ENCODE measurements around the gene UBAC1.

DNA sequence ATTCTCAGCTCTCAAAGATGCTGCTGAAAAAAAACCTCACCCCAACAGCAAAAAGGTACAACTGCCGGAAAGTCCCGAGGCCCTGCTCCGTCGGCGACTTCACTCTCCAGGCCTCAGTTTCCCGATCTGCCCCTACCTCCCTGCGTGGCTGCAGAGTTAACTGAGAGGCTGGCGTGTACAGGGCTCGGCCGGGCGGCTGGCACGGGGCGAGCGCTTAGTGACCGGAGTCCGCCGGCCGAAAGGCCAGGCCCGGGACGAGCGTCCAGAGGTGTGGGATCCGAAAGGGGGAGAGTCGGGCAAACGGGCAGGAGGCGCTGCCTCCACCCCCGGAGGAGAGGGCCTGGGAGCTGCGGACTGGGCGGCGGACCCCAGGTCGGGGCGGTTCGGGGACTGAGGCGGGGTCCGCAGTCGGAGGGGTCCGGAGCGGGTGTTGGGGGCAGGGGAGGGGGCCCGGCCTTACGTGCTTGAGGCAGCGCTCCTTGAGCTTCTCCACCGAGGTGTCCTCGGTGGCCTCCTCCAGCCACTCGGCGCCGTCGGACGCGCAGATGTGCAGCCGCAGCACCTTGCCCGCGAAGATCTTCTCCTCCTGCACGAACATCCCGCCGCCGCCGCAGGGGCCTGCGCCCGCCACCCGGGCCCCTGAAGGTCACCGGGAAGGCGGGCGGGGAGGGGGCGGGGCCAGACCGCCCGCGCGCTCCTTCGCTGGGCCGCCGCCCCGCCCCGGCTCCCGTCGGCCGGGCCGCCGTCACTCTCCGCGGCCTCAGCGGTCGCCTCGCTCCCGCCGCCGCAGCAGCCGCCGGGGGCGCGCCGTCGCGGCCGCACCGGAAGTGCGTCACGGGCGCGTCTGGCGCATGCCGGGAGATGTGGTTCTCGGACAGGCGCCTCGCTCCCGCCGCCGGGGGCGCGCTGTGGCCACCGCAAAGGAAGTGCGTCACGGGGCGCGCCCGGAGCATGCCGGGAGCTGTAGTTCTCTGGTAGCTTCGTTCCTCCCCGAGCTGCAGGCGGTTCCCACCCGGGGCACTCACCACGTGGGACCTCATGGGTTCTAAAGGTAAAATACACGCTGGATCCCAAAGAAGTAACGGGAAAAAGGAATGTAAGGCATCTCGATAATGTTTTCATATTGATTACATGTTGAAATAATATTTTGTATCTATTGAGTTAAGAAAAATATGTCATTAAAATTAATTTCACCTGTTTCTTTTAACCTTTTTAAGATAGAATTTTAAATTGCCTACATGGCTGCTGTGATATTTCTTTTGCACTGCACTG is at the start of gene UBAC1:
Gene UBAC1, minus strand, starts transcription at position 809 of the 1,272 bp plus-strand sequence.
- PRO-cap = no peak

GRCh38 chr9:136098764-136099260 is 3.7 kb upstream of the NACC2 start:
- PRO-cap = no peak

- PRO-cap = no peak
Observed at GRCh38 chr9:136105204-136105871, 10.2 kb upstream of the NACC2 start.

- PRO-cap = no peak
Observed at GRCh38 chr9:136132741-136133729, 14.4 kb upstream of the TMEM250 start.

- PRO-cap = no peak
Observed at GRCh38 chr9:136341273-136341698, 13.9 kb downstream of the GPSM1 start.

DNA sequence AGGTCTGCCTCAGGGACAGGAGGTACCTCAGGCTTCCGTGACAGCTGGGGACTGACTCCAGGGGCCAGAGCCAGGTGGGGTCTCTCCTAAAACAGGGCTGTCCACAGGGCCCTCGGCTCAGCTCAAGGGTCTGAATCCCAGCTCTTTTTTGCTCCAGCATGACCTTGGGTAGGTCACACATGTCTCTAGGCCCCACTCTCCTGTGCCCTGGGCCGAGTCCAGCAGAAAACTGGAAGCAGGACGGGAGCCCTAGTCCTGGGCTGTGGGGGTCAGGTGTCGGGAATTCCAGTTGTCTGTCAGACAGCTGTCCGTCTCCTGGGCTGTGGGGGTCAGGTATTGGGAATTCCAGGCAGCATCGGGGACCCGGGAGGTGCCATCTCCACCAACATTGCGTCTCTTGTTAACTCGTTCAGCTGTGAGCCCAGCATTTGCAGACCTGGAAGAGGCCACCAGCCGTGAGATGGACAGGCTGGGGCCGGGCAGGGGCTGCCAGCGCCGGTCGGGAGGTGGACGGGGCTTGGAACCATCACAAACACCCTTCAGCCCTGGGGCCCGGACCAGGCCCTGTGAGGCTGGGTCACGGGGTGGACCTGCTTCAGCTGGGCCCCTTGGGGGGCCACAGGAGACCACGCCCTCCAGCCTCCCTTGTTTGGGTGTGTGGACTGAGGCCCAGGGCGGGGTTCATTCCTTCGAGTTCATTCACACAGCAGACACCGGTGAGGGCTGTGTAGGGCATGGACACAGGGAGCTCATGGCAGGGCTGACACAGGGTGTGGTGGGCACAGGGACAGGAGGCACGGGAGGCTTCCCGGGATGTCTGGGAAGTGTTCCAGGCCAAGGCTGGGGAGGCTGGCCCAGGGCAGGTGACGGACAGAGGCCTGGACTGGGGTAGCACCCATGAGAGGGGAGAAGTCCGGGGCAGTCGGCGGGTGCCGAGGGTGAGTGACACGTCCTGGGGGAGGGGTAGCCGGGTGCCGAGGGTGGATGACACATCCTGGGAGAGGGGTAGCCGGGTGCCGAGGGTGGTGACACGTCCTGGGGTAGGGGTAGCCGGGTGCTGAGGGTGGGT is 9.1 kb downstream of the DNLZ start:
- PRO-cap = no peak

- PRO-cap = no peak
Observed at GRCh38 chr9:136359773-136360549, 3.6 kb downstream of the DNLZ start.

GRCh38 chr9:136410875-136411574 is 567 bp downstream of the PMPCA start:
- PRO-cap = no peak

DNA sequence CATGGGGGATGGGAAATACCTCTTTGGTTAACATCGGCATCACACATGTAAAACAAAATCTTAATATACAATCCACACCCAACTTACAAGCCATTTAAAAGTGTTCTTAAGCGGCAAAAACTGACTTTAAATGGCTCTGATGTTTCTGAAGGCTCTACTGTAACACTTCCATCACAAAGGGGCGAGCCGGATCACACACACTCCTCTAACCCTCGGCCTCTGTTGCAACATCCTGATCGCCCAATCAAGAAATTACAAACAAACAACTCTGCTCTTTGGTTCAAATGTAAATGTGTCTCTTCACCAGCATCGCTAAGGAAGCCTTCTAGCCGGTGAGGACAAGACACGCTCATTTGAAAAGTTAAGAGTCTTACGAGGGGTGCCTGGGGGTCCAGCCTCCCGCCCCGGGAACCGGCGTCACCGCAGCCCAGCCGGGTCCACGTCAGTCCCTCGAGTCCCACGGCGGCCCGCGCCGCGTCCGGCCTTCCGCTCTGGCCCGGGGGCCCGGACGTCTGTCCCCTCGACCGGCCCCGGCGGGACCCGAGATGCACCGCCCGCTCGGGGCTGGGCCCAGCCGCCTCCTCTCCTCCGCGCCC is 483 bp downstream of the SEC16A start:
- PRO-cap = no peak

DNA sequence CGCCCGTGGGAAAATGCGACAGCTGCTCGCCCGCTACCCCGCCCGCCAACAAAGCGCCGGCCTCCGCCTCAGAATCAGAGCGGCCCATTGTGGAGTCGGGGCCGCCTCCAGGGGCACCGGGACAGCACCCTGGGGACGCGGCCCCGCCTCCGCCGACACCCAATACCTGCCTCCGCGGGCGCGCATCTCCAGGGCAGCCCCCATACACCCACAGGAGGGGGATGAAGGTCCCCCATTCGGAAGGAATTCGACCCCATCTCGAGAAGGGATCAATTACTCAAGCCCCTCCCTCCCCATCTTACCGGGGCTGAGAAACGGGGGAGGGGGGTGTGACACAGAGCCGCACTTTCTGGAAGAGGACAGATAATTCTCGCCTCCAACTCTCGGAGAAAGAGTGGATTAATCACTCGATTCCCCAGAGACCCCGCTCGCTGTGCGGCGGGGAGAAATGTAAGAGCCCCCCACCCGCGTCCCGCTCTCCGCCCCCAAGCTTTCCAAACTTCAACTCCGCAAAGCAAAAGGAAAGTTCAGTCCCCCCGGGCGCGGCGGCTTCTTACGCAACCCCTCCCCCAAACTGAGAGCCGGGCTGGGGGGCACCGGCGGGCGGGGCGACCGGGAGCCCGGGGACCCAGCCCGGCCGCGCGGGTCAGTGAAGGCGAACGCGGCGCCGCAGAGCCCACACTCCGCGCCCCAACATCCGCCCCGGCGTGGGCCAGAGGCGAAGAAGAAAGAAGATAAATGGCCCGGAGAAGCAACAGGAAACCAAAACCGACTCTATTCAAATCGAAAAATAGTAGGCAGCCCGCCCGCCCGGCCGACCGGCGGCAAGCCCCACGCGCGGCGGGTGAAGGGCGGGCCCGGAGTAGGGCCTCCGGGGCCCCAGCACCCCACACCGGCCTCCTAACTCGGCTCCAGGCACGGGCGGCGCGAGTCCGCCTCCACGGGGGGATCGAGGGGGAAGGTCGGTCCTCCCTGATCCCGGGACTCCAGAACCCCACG is 959 bp downstream of the NOTCH1 start:
- PRO-cap = unidirectional peak, plus-strand start at position 87 of the sequence

DNA sequence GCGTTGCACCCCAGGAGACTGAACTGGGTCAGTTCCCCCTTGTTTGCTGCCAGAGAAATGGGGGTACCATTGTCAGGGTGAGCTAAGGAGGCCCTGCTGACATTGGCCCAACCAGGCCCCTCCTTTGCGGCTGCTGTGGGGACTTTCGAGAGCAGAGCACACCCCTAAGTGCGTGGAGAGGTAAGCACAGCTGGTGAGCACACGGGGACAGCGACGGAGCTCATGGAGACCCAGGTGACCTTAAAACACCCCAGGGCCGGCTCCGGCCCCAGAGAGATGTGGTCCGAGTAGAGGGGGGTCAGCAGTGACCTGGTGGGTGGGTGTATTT is 2.7 kb upstream of the NOTCH1 start:
- PRO-cap = no peak

DNA sequence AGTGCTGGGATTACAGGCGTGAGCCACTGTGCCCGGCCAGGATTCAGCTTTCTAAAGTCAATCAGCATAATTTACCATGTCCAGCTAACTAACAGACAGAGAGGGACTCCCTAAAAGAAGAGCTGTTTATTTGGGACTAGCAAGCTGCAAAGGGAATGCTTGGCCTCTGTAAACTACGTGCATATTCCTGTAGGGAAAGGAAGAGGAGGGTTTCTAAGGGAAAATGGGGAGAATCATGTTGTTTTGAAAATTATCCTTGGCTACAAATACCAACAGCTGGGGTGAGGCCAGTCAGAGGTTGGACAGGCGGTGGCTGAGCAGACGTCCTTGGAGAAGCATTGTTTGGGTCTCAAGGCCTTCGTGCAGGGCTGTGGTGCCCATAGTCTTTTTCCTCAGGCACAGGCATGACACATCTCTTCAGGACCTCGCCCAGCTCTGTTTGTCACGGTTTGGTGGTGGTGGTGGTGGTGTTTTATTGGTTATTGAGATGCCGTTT is 27.9 kb upstream of the EGFL7 start:
- PRO-cap = no peak

- PRO-cap = no peak
Observed at GRCh38 chr9:136660119-136660932, 2.4 kb upstream of the EGFL7 start.

DNA sequence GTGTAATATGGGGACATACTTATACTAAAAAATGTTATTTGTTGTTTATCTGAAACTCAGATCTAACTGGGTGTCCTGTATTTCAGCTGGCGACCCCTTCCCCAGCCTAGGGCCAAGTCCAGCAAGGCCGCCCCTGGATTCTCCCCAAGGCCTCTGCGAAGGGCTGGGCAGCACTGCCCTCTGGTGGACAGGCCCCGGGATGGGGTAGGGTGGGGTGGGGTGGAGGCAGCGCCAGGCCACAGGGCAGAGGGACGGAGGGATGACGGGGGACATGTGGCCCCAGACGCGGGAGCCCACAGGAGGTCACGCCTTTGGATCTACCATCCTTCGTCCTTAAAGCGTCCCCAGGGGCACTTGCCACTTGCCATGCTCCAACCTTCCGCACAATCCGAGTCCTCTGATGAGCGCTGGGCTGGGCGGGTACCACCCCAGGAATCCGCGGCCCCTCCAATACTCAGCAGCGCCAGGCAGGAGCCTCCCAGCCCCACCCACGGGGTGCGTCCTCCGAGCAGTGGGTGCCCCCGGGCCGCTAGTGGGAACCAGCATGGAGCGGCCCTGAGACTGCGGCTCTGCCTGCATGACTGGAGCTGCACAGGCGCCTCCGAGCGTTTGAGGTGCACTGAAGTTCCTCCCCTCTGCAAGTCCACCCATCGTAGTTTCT is 7.1 kb upstream of the AGPAT2 start:
- PRO-cap = no peak

DNA sequence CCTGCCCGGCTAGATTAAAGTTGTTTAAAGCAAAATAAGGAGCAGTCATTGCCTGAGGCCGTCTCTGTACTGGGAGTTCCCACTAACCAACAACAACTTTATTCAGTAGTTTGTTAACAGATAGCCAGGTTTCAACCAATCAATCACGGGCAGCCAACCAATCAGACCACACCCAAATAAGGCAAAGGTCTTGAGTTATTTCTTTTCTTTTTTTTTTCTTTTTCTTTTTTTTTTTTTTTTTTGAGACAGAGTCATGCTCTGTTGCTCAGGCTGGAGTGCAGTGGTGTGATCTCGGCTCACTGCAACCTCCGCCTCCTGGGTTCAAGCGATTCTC is 7.6 kb upstream of the DIPK1B start:
- PRO-cap = no peak

DNA sequence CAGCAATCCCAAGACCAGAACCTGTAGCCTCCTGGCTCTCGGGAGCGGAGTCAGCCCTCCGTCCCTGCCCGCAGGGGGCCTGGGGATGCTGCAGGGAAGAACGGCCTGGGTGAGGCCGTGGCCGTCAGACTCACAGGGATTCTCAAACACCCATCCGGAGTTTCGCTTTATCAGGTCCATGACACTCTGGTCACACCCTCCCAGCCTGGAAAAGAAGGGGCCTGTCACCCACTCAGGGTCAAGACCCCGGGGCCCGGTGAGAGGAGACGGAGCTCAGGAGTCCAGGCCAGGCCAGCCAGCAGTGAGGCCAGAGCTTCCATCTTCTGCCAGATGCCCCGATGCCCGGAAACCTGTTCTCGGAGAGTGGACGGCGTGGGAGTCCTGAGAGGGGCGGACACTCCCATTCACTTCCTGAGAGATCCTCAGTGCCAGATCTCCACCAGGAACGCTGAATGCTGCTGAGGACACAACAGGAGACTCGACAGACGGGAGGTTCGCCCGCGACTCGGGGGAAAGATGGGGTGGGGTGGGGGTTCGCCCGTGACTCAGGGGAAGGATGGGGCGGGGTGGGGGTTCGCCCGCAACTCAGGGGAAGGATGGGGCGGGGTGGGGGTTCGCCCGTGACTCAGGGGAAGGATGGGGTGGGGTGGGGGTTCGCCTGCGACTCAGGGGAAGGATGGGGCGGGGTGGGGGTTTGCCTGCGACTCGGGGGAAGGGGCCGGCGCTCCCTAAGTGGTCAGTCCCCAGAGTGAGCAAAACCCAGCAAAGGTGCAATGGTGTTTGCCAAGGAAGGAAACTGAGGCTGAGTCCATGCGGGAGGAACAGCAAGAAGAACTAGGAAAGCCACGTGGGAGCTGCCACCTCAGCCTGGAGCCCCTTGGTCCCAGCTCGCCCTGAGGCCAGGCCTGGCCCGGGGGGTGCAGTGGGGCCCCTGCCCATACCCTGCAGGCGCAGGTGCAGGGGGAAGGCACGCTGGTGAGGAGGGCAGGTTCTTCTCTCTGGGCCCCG is 2.3 kb downstream of the LCN6 start:
- PRO-cap = no peak

GRCh38 chr9:136749123-136749594 is 834 bp upstream of the LCN6 start:
- PRO-cap = no peak

GRCh38 chr9:136765713-136766091 is 1.4 kb upstream of the LCN15 start:
- PRO-cap = unidirectional peak, plus-strand start at chr9:136765951

DNA sequence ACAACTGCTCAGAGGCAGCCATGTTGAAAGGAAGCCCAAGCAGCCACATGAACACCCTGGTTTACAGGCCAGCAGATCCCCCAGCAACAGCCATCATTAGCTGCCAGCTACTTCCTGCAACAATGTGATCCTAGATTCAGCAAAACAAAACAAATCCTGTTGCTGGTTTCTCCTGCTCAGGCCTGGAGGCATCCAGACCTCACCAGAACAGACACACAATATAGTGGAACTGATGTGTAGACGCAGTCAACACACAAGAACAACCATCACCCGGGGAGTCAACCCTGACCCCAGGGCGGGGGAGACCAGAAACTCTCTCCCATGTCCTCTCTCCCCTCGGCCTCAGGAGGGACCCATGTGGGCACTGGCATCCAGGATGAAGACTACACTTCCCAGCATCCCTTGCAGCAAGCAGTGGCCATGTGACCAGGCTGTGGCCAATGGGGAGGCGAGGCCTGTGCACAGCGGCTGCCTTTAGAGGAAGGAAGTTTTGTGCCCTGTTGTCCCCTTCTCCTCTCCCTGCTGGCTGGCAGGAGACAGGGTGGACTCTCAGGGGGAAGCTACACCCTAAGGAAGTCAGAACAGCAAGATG is 9.2 kb upstream of the LCN15 start:
- PRO-cap = no peak

GRCh38 chr9:136848337-136849317 is 582 bp upstream of the PHPT1 start:
- PRO-cap = unidirectional peak, plus-strand start at chr9:136848848; unidirectional peak, plus-strand start at chr9:136849048; bidirectional peak, plus-strand start at chr9:136849410, minus-strand start at chr9:136849224

Data from SP-49 (cell line).